Occipital lobe (tissue), 2 donors: ENCODE results near the genes ZNF670 and ZNF669.

DNA sequence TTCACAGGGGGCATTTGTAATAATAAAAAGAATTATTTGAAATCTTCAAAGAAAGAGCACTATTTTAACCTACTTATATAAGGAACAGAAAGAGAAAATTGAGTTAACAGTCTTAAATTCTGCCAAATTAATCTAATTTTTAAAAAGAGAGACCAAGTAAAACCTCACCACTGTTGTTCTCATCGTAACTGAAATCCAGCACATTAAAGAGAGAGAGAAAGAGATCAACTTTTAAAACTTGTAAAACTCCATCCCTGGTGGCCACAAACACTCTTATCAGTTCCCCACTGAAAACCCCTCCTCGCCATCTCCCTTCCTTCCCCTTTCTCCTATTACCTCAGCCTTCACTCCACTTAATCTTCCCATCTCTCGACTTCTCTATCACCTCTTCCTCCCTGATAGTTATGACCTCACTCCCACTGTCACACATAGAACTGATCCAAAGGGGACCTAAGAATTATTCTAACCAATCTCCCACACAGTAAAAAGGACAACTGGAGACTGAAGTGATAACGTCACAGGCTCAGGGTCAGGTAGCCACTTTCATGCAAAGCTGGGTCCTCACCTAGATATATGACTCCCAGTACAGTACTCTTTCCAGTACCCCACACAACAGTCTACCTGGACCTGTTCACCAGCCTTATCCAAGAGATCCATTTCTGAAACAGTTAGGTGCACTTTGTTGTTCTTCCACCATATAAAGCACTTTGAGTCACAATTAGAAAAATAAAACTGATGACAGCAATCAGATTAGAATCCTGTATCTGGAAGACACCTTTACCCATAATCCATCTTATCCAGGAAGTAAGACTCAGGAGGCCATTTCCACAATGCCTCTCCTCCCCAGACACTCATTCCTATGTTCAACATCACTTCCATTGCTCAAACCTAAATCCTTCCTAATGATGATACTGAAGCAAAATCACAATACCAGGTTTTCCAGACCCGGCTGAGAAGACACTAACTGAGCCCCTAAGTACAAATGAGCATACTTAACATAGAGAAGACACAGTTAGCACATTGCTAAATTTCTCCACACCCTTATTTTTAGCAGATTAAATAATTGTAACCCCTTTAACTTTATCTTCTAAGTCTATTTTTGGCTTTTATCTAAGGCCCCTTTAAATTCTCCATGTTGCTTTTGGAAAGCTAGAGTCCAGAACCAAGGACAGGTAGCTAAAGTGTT is 324.7 kb downstream of the SMYD3 start:
- RAMPAGE, long total RNA: no peak

GRCh38 chr1:246188071-246188488 is 319.0 kb downstream of the SMYD3 start:
- RAMPAGE, long total RNA: no peak

DNA sequence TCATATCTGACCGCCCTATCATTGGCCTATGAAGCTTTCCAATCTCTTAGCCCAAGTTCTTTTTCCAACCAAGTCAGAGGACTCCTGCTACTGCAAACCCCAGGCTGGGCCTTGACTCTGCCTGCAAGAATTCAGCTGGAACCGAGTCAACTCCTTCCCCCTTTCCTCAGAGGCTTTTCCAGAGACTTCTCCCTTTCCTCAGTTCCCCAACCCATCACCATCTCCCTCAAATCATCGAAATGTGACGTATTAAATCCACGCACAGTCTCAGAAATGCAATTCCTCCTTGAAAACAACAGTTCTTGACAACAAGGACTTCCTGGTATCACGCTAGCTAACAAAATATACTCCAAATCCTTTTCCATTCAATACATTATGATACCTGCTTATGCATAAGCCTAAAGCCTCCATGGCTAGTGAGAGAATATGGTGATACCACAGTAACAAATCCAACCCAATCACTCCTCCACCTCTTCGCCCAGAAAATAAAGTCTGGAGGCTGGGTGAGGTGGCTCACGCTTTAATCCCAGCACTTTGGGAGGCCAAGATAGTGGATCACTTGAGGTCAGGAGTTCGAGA is 304.6 kb downstream of the SMYD3 start:
- RAMPAGE, long total RNA: no peak

DNA sequence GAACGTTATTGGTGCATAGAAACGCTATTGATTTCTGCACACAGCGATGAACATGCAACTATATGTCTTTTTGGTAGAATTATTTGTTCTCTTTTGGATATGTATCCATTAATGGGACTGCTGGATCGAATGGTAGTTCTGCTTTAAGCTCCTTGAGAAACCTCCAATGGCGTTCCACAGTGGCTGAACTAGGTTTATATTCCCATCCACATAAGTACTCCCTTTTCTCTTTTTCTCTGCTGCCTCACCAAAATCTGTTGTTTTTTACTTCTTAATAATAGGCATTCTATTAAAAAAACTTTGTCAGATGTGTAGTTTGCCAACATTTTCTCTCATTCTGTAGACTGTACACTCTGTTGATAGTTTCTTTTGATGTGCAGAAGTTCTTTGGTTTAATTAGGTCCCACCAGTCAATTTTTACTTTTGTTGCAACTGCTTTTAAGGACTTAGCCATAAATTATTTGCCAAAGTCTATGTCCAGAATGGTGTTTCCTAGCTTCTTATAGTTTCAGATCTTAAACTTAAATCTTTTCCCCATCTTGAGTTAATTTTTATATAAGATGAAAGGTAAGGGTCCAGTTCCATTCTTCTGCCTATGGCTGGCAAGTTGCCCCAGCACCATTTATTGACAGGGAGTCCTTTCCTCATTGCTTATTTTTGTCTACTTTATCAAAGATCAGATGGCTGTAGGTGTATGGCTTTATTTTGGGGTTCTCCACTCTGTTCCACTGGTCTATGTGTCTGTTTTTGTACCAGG is 253.1 kb downstream of the SMYD3 start:
- RAMPAGE, long total RNA: no peak

DNA sequence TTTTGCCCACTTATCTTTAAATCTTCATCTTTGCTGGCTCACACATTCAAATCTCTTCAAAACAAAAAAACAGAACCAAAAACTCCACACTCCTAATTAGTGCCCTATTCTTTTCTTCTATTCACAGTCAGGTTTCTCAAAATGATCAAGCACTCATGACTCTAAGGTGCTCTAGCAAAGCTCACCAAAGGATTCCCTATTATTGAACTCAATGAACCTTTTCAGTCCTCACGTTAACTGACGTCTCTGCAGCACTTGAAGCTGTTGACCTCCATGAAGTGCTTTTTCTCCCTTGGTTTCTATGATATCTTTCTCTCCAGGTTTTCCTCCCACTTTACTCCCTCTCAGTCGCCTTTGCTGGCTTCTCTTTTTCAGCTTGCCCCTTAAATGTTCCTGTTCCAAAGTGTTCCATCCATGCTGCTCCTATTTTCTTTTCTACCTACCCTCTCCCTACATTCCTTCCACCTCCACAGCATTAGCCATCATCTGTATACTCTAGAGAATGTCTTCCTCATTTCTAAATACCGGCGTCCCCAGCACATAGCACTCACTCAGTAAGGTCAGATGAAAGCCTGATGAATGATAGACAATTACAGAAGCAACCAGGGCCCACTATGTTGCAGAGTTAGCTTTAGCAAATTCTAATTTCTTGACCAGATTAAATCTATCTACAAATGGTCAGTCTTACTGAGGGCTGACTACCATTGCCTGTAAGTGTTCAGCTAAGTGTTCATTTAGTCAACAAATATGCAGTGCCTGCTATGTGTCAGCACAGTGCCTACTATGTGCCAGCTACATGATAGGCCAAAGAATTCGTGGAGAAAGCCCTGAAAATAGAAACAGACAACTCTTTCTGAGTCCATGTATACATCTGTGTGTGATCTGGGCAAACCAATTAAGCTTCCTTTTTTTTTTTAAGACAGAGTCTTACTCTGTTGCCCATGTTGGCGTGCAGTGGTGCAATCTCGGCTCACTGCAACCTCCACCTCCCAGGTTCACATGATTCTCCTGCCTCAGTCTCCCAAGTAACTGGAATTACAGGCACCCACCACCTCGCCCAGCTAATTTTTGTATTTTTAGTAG is 213.0 kb downstream of the SMYD3 start:
- RAMPAGE, long total RNA: no peak

- RAMPAGE, long total RNA: no peak
Measured at GRCh38 chr1:246567162-246567756, 1.0 kb downstream of the CNST start.

- RAMPAGE, long total RNA: no peak
Measured at GRCh38 chr1:246587674-246588049, 21.4 kb downstream of the CNST start.

DNA sequence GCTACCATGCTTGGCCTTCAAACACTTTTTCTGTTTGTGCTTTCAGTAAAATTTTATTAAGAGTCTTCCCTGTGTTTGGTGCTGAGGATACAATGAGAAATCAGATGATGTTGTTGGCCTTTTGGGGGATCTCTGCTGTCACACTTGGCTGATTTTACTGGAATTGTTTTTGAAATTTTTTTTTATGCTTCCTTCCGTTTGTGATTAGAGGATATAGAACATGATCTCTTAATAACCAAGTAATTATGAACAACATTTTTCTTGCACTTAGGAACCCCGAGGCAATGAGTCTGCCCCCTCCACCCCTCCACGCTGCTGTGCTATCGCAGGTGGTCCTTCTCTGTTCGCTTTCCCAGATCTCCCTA is 73.3 kb upstream of the SCCPDH start:
- RAMPAGE, long total RNA: no peak

- RAMPAGE, long total RNA: no peak
Measured at GRCh38 chr1:246709761-246710104, 14.5 kb upstream of the SCCPDH start.

DNA sequence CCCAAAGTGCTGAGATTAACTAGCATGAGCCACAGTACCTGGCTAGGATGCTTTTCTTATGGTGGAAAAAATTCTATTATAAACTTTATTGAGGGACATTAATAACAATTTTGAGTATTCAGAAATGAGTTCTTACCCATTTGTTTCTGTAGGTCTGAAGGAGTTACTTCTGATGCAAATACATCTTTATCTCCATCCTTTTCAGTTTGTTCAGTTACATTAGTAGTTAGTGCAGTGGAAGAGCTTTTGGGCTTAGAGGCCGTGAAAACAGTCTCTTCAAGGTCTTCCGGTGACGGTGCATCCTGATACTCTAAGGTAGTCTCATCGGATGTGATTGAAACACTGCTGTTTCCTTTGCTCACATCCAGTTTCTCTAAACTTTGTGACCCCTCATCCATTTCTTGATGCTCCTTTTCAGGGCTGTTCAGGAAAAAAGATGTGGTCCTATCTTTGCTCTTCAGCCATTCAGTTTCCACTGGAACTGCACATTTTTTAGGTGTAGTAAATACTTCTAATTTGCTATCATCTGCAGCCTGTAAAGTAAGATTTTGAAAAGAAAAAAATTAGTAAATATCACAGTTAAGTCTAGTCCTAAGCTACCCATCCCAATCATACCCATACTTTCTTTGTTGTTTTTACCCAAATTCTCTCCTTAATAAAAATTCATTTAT is 70.8 kb downstream of the AHCTF1 start:
- RAMPAGE, long total RNA: no peak

- RAMPAGE, long total RNA: no peak
Measured at GRCh38 chr1:246904579-246905158, 27.1 kb downstream of the AHCTF1 start.

DNA sequence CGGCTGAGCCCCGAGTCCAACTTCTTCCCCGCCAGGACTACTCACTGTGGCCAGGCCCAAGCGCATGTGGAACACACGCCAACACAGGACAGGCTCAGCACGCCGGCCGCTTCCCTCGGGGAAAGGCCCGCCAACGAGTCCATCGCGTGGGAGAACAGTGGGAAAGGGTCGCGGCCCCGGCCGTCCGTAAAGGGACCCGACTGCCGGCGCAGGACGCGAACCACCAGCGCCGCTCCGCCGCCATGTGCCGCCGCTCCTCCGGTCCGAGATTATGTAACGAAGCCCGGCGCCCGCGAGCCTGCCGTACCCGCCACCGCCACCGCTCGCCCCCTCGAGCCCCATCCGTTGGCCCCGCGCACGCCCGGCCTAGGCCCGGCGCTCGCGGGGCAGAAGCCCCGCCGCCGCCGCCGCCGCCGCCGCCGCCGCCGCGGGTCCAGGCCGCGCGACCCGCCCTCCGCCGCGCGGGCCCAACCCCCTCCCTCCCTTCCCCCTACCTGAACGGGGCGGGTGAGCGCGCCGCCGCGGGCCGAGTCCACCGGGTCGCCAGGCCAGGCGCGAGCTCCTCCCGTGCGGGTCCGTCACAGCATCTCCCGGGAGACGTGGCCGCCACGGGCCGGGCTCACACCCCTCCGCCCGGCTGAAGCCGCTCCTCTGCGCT is 535 bp downstream of the AHCTF1 start:
- RAMPAGE, long total RNA: no peak

GRCh38 chr1:247078007-247079085 is at the start of gene ZNF670:
Gene ZNF670 (minus strand): TSS chr1:247078811.
- RAMPAGE, long total RNA: start-site peak on the minus strand at chr1:247078755-247078790, 75 and 92 reads in 2 replicates

DNA sequence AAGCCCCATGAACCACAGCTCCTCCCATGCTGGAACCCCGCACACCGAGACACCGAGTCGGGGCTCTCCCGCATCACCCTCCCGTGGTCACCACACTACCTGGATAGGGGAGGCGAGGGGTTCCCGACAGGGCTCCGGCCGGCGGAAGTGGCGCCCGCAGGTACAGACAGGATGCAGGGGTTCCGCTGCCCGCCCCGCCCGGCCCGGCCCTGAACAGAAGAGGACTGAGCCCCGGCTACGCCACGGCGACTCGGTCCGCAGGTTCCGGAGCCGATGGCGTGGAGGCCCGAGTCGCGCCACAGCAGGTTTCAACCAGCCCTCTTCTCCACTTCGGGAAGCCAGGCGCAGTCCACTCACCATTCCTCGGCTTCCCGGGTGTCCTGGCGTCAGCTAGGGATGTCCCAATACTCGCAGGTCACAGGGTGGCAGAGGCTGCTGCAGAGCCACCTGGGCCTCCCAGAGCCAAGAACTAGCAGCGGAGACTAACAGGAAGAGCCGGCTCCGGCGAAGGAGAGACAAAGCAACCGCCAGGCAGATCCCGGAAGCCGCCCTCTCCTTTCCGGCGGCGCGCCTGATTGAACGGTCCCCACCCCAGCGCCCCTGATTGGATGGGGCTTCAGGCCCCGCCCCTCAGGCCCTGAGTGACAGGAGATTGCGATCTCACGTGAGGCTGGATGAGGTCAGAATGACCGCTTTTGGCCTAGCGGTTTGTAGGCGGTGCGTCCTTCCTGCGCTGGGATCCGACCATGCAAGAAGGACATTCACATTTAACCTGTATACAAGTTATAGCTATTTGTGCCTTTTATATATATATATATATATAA is at the start of gene ZNF669:
Gene ZNF669, minus strand, starts transcription at position 517 of the 824 bp plus-strand sequence.
- RAMPAGE, long total RNA: start-site peak on the minus strand centred at position 502 of the sequence, 42 bp wide, 155 and 56 reads in 2 replicates

- RAMPAGE, long total RNA: no peak
Measured at GRCh38 chr1:247104841-247105627, 878 bp upstream of the ZNF669 start.

- RAMPAGE, long total RNA: no peak
Measured at GRCh38 chr1:247207843-247208358, 36.1 kb upstream of the ZNF124 start.

- RAMPAGE, long total RNA: no peak
Measured at GRCh38 chr1:247337683-247338274, 6.1 kb upstream of the ZNF496 start.

DNA sequence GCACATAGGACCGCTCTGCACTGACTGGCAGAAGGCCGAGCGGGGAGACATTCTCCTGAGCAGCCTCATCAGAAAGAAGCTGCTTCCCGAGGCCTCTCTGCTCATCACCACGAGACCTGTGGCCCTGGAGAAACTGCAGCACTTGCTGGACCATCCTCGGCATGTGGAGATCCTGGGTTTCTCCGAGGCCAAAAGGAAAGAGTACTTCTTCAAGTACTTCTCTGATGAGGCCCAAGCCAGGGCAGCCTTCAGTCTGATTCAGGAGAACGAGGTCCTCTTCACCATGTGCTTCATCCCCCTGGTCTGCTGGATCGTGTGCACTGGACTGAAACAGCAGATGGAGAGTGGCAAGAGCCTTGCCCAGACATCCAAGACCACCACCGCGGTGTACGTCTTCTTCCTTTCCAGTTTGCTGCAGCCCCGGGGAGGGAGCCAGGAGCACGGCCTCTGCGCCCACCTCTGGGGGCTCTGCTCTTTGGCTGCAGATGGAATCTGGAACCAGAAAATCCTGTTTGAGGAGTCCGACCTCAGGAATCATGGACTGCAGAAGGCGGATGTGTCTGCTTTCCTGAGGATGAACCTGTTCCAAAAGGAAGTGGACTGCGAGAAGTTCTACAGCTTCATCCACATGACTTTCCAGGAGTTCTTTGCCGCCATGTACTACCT is 8.5 kb downstream of the NLRP3 start:
- RAMPAGE, long total RNA: no peak

GRCh38 chr1:247425391-247425590 is 9.3 kb downstream of the NLRP3 start:
- RAMPAGE, long total RNA: no peak

DNA sequence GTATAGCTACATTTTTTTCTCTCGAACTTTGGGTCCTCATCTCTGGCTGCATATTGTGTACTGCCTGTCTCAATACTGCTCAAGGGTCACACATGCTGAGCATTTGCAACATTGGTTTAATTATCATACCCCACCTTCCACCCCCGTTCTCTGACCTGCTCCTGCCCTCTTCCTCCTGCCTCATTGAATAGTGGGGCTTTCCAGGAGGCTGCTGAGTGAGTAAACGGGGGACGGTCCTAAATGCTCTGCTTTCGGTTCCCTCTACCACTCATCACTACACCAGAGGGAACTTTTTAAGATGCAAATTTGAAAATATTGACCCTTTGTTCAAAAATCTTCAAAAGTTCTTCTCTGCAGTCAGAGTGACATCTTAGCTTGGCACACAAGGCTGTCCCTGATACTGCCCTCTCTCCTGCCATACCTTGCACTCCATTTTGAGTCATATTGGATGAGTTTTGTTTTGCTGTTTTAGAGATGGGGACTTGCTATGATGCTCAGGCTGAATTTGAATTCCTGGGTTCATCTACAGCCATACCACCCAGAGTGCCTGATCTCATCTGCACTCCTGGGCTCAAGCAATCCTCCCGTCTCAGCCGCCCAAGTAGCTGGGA is 17.7 kb downstream of the OR2B11 start:
- RAMPAGE, long total RNA: no peak